Vein endothelial cell (primary cell): Measurements from ENCODE around the gene RAMAC.

GRCh38 chr15:82942357-82943110 lies 10.0 kb downstream of the HOMER2 start:
- CAGE, long polyA plus RNA, result no peak

DNA sequence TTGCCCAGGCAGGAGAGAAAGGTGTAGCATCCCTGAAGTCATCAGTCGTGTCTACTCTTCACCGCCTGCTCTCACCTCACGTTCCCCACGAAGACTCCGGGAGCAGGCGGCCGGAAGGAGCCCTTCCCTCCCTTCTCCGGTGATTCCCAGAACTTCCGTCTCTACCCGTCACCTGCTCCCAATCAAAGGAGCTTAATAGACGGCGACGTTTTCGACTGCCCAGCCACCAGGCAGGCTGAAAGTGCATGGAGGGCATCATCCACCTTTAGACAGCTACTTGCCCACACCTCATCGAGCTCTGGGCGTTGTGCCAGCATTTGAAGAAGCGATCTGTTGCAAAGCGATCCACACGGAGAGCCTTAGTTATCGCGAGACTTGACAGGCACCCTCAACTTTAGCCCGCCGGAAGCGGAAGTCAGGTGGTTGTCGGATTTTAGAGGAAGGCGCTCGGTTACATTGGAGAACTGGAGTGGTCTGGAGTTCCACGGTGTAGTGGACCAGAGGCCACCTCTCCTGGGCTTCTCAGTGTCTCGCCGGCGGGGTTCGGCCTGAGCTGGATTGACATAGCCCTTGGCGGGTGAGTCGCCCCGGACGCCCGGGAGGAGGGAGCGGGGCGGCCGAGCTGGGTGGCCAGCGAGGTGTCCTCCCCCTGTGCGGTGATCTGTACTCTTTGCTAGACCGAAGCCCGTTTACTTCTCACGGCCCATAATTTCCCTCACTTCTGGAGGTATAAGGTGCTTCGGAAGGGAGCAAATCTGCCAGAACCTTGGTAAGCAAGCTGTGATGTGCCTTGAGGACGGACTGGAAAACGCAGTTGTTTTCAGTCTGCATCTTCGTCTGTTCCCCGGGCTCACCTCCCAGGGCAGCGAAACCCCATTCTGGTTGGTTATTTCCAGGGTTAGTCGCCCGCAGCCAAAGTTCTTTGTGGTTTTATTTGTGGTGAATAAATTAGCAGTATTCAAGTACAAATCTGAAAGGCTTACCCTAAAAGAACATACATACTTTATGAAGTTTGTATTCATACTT lies at the start of gene RAMAC:
Gene RAMAC, plus strand, starts transcription at position 418 of the 1,026 bp plus-strand sequence.
- CAGE, long polyA plus RNA, result no peak

DNA sequence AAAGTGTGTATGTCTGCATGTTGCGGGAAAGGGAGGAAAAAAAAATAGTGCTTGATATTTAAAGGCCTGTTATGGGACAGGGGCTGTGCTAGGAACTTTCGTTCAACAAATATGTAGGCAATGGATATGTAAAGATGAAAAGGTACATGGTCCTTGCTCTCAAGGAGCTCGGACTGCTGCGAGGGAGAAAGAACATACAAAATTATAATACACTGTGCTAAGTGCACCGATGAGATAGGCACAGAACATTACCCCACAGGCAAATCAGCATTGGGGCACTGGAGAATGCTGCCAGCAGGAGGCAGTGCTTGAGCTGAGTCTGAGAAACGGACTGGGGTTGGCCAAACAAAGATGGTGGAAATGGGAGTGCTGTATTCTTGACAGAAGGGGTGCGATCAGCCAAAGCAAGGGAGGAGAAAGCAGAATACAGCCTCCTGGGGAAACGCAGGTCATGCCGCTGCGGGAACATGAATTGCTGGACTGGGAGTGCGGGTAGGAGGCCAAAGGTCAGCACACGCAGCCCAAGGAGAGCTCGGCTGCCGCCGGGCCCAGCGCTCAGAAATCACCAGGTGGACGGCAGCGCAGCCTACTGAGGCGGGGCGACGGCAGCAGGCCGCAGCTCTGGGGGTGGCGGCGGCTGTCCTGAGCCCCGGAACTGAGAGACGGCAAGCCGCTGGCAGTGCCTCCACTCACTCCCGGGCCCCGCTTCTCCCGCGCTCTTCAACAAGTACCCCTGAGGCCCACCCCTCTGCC lies 540 bp downstream of the C15orf40 start:
- CAGE, long polyA plus RNA, result no peak

DNA sequence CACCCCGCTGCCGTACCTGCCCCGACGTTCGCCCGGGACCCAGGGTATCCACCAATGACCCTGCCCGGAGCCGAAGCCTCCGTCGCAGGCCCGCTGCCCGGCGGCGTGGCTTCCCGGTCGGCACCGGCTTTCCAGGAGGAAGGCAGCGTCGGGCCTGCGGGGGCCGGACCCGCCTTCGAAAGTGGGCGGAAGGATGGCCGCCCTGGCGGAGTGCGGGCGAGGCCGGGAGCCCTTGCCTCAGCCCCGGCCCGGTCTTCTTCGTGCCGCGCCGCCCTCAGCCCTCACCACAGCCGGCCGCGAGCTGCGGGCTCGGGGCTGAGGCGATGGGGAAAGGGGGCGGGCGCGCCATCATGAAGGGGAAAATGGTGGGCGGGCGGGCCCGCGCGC lies 701 bp downstream of the HDGFL3 start:
- CAGE, long polyA plus RNA, result no peak

GRCh38 chr15:83323264-83323896 lies 38.9 kb upstream of the BNC1 start:
- CAGE, long polyA plus RNA, result no peak

DNA sequence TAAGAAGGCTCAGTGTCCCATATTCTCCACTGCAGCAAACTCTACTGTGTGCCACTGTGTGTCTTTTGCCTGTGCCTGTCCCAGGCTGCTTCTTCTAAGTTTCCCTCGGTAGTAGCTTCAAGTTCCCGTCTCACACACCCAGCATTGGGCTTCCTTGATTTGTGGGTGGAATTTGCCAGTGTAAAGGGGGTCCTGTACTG lies 48.9 kb upstream of the ADAMTSL3 start:
- CAGE, long polyA plus RNA, result no peak

GRCh38 chr15:83654363-83655319 lies 718 bp downstream of the ADAMTSL3 start:
- CAGE, long polyA plus RNA, result no peak

GRCh38 chr15:83656936-83657705 lies 3.2 kb downstream of the ADAMTSL3 start:
- CAGE, long polyA plus RNA, result no peak

GRCh38 chr15:84421581-84421820 lies 179.3 kb upstream of the ZSCAN2 start:
- CAGE, long polyA plus RNA, result no peak

GRCh38 chr15:84500197-84500657 lies 100.6 kb upstream of the ZSCAN2 start:
- CAGE, long polyA plus RNA, result no peak

DNA sequence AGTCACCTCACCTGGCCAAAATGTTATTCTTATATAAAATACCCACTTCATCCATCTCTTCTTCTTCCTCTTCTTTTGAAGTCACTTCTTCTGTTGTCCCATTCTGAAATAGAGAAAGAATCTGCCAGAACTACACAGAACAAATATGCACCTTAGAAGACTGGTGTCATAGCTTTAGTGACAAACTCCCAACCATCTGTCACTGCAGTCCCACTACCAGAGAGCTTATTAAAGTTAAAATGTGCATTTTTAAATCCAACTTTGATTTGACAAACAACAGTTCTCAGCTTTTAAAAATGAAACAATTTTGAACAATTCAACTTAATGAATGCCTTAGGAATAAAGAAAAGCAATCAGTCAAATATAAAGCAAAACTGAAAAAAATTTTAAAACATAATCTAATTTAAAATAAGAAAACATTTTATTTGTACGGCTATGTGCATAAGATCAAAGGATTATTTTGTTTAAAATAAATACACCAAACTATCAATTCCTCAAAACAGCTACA lies 54.6 kb upstream of the ZSCAN2 start:
- CAGE, long polyA plus RNA, result no peak

GRCh38 chr15:84587816-84588535 lies 12.8 kb upstream of the ZSCAN2 start:
- CAGE, long polyA plus RNA, result no peak

GRCh38 chr15:84639761-84640528 lies 14.1 kb downstream of the WDR73 start:
- CAGE, long polyA plus RNA, result no peak

GRCh38 chr15:84671796-84672364 lies 13.9 kb upstream of the NMB start:
- CAGE, long polyA plus RNA, result no peak

- CAGE, long polyA plus RNA, result no peak
Observed at GRCh38 chr15:84747940-84748498, 373 bp upstream of the ZNF592 start.

- CAGE, long polyA plus RNA, result no peak
Observed at GRCh38 chr15:84906653-84906919, 22.1 kb downstream of the SLC28A1 start.

GRCh38 chr15:84929883-84930515 lies 45.5 kb downstream of the SLC28A1 start:
- CAGE, long polyA plus RNA, result no peak

DNA sequence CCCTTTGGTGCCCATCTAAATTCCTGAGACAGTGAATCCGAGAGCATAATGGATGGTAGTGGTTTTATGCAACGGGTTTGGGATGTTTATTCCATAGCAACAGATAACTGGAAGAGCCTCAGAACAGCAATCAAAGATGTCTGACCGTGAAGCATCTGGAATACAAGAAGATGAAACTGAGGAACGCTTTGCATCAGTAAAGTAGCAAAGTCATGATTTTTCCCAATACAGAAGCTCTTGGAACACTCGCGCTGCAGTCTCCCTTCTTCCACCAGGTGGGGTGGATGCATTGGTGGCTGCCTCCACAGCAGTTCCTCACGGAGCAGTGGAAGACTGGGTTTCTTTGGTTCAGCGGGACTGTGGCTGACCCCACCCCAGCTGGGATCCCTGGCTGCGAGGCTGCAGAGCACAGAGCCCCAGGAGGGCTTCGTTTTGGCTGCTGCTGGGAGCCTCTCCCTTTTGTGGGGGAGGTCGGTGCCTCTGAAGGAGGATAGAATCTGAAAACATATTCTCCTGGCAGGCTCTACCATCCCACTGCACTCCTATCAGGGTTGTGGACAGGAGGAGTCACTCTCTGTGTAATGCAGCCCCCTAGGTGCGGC lies 26.3 kb upstream of the PDE8A start:
- CAGE, long polyA plus RNA, result no peak

- CAGE, long polyA plus RNA, result no peak
Observed at GRCh38 chr15:84980763-84981570, 689 bp upstream of the PDE8A start.

- CAGE, long polyA plus RNA, result no peak
Observed at GRCh38 chr15:85102061-85102386, 120.4 kb downstream of the PDE8A start.